Parotid gland (tissue), 1 donor: ENCODE results near the gene ZNRF2.

- PRO-cap: unidirectional peak, minus-strand start at chr7:29265278
These were observed 70.5 kb downstream of the CHN2 start for GRCh38 chr7:29265082-29265557.

DNA sequence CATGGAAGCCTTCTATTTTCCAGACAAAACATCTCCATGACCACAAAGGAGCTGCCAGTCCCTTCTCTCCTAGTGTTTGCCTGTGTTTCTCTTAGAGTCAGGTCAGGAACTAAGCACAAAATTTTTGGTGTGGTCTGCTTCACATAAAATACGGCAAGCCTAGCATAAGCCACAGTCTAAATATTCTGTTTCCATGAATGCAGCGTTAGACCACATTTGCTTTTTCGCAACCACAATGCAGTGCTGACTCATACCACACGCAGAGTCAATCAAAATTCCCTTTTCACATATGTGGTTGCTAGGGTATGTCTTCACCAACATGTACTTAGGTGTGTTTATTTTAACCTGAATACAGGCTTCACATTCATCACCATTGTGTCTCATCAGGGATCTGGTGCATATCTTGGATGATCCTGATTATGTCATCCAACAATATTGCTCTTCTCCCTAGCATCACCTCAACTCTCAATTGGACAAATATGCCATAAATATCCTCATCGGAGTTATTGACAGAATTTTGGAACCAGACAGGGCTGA is 90.8 kb downstream of the CHN2 start:
- PRO-cap: no peak

- PRO-cap: no peak
These were observed 163.2 kb upstream of the PRR15 start for GRCh38 chr7:29400336-29400933.

DNA sequence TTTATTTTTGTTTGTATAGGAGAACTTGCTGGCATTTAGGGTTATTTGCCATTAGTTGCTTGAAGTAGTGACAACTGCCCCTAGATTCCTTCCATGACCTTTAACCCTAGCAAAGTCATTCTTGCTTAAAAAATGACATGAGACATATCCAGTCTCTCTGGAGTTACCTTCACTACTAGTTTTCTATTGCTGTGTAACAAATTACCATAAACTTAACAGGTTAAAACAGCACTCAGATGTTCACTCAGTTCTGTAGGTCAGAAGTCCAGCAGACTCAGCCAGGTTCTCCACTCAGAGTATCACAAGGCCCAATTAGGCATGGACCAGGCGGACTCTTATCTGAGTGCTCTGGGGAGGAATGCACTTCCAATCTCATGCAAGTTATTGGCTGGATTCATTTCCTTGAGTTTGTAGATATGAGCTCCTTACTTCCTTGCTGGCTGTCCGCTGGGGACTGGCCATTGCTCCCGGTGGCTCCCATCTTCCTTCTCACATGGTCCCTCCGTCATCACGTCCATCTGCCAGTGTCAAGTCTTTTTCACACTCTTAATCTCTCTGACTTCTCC is 137.1 kb upstream of the PRR15 start:
- PRO-cap: no peak

GRCh38 chr7:29480438-29480839 is 83.2 kb upstream of the PRR15 start:
- PRO-cap: no peak

GRCh38 chr7:29564460-29565488 is 1.1 kb downstream of the PRR15 start:
- PRO-cap: bidirectional peak, plus-strand start at chr7:29564990, minus-strand start at chr7:29564926

DNA sequence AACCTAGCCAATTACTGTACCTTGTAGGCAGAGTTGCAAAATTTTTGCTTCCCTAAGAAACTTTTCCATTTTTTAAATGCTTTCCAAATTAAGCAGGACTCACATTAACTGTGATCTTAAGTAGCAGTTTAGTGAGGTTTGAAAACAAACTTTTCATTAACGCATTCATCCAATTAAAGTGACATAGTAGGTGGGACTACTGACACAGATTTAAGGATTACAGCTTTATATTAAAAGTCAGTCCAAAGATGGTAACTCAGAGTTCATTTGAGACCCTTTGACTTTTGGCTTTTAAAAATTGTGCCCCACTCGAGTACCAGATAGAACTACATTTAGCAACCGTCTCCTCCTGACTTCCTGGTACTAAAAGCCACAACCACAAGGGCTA is 120.4 kb downstream of the PRR15 start:
- PRO-cap: no peak

DNA sequence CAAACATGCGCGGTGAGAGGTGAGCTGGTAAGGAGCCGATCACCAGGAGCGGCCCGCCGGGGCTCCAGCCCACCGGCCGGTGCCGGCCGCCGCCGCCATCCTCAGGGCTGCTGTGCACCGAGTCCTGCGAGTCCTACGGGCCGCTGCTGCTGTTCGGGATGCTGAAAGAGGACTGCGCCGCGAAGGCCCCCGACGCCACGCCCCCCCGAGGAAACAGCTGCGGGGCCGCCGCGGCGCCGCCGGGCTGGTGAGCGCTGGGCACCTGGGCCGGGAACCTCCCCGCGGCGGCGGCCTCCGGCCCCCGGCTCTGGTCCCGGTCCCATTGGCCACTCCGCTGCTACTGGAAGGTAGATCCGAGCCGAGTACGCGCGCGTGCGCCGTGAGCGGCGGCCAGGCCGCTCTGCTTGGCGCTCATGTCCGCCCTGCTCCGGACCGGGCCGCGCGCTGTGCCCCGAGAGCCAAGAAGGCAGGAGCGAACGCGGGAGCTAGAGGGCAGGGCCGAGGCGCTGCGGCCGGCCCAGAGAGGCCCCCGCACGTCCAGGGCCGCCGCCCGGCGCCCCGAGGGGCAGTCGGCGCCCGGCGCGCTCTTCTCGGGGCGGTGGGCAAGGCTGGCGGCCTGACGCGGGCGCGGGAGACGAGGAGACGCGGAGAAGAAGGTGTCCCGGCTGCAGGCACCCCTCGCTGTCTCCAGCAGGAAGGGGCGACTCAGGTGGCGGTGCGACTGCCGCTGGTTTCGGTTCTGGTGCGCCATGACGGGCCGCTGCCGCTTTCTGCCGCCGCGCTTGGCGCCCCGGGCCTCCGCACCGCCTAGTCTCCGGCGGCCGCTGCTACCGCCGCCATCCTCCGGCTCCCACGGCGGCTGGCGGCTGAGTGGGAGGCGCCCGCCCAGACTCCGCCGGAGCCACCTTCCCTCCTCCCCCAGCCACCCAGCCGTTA is 121.3 kb upstream of the WIPF3 start:
- PRO-cap: unidirectional peak, minus-strand start at position 813 of the sequence

- PRO-cap: no peak
These were observed 50.5 kb downstream of the PLEKHA8 start for GRCh38 chr7:30078671-30079185.

DNA sequence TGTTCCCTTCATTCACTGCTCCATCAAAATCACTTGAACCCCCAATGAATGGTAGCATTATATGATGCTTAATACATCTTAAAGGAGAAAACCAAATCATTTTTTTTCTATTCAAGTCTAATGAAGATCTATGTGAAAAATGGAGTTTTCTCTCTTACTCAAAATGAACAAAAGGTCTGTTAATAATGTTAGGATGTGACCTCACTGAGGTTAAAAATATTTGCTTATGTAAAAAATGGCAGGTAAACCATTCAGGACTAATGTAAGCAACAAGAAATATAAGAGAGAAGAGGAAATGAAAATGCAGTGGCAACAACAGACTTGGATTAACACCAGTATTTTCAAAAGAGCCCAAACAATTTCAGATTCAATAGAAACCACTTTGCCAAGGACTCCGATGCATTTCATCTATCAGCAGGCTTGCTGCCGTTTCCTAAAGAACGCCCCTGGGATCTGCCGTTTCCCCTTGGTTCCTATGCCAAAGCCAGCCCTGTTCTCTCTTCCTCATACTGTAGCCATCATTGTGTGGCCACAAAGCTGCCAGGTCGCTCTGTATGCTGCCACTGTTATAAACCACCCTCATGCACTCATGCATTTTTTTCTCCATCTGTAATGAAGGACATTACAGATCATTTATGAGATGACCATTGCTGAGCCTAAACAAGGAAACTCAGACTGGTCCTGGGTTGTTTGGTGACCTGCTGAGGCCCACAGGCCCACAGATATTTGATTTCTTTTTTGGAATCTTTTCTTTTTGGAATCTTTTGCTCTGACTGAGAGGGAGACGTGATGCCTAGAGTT is 66.5 kb downstream of the MTURN start:
- PRO-cap: no peak

DNA sequence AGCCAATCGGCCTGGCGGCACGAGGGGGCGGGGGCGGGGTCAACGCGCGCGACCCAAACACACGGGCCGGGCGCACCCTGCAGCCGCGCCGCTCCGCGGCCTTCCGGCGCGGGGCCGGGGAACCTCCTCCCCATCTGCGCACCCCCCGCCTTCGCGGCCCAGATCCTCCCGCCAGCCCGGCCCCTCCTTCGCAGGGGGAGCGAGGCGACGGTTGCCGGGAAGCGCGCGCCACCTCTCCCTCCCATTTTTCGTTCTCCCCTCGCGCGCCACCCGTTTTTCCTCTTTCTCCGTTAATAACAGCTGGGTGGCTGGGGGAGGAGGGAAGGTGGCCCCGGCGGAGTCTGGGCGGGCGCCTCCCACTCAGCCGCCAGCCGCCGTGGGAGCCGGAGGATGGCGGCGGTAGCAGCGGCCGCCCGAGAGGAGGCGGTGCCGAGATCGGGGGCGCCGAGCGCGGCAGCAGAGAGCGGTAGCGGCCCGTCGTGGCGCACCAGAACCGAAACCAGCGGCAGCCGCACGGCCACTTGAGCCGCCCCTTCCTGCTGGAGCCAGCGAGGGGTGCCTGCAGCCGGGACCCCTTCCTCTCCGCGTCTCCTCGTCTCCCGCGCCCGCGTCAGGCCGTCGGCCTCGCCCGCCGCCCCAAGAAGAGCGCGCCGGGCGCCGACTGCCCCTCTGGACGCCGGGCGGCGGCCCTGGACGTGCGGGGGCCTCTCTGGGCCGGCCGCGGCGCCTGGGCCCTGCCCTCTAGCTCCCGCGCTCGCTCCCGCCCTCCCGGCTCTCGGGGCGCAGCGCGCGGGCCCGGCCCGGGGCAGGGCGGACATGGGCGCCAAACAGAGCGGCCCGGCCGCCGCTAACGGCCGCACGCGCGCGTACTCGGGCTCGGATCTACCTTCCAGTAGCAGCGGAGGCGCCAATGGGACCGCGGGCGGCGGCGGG is at the start of gene ZNRF2:
Gene ZNRF2, plus strand, starts transcription at position 56 of the 933 bp plus-strand sequence.
- PRO-cap: bidirectional peak, plus-strand start at position 56 of the sequence, minus-strand start outside the sequence; unidirectional peak, plus-strand start at position 299 of the sequence

- PRO-cap: no peak
These were observed 6.6 kb downstream of the ZNRF2 start for GRCh38 chr7:30290873-30291490.

GRCh38 chr7:30331142-30331556 is 46.8 kb downstream of the ZNRF2 start:
- PRO-cap: no peak

DNA sequence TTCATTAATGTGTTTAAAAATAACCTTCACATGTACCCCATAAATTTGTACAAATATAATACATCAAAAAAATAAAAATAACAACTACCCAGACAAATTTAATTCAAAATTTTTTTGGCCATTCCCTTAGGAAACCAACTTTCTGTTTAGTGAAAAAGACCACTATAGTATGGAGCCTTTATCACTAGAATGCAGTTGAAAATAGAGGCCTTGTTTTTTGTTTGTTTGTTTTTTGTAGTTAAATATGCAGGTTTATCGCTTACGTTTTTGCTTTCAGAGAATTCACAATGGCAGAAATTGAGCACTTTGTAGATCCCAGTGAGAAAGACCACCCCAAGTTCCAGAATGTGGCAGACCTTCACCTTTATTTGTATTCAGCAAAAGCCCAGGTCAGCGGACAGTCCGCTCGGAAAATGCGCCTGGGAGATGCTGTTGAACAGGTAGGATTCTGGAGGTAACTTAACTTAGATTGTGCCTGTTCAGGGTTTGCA is 21.0 kb downstream of the GARS1 start:
- PRO-cap: no peak

- PRO-cap: no peak
These were observed 27.4 kb downstream of the GARS1 start for GRCh38 chr7:30621899-30622694.

- PRO-cap: no peak
These were observed 39.8 kb downstream of the CRHR2 start for GRCh38 chr7:30642031-30643216.

DNA sequence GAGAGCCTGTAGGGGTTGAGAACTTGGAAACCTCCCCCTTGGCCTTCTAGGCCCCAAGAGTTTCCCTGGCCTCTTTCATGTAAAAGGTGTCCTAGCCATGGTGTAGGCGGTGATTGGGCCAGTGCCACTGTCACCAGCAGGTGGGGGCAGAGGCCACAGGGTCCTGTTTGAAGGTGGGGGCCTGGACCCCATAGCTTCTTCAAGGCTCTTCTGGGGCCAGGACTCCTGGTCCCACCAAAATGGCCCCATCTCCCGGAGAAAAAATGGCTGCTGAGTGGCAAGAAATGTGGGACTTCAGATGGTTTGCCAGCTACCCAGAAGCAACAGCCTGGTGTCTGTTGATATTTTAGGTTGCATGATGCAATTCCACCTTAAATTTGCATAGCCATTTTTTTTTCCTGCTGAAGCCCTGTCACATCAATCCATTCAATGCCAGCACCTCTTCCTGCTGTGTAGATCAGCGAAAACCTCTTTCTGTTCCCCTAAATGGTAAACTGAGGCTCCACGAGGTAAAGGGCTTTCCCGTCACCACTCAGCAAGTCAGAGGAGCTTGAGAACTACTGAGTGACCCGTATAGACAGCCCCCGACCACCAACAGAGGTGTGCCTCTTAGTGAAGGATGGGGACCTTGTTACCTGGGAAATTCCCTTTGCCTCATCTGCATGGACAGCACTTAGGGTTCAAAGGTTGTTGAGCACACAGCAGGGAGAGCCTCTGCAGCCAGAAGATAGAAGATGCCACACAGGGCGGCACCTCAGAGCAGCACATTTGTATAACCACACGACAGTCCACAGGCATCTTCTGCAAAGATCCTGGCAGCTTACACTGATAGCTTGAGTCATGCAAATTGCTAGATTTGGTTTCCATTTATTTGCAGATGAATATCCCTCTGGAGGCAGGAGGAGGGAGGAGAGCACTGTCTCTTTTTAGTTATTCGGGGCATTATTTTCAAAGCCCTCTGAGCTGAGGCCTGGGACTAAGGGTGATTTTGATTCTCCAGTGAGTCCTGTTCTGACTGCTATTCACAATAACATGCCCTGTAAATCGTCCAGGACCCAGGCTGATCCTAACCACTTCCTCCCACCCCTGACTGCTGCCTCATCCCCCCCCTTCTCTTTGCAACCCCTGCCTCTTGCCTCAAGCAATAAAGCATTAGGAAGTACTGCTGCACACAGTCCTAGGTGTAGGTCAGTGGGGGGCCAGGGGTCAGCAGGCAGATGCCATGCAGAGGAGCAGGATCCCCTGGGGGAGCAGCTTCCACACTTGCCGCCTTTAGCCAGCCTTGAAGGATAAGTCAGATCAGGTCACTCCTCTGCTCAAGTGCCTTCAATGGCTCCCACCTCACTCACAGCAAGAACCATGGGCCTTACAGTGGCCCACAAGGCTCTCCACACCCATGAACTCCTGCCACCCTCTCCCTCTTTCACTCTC is 24.9 kb upstream of the INMT start:
- PRO-cap: no peak

DNA sequence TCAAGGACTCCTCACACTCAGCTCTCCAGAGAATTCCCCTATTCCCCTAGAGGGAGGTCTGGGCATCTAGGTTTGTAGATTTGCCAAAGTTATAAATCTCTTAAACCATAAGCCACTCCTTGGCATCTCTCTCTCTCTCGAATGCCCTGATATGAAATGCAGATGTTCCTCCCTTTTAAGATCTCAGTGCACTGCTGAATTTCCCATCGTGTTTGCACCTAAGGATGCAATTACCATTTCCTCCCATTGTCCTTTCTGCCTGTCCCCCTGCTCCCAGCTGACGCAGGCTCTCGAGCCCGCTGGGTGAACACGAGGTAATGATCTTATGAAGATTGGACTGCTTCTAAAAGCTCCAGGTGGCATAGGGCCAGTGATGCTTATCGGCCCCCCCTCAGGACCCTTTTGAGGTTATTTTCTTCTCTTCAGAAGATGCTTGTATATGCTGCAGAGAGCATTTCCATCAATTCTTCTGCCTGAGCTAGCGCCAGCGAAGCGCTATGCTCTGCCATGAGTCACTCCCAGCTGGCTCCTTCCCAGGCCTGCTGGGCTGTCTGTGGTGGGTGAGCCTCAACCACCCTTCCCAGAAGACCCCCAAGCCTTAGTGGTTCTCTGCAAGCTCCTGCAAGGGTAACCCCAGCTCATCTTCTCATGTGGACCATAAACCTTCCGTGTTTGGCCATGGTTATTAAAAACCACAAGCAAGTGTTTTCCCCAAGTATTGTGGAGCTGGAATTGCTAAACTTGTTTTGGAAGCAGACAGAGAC is 41.6 kb upstream of the AQP1 start:
- PRO-cap: bidirectional peak, plus-strand start at position 425 of the sequence, minus-strand start at position 193 of the sequence; unidirectional peak, minus-strand start at position 471 of the sequence

DNA sequence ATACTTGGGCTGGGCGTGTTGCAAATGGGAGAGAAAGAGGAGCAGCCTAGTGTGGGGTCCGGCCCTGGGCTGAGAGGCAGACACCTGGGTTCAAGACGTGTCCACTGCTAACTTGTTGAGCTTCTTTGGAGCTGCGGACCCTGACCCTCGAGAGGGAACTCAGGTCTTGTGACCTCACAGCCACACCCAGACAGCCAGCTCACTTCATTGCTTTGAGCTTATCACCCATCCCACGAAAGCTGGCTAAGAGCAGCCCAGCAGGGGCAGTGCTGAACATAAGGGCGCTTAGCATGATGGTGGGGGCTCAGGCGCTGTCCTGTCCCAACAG is 2.5 kb downstream of the AQP1 start:
- PRO-cap: no peak

GRCh38 chr7:30914513-30915521 is 3.2 kb downstream of the AQP1 start:
- PRO-cap: no peak